Jurkat, Clone E6-1 (cell line): ENCODE measurements around a stretch of chr22.

GRCh38 chr22:45554063-45554511, 51.4 kb downstream of the FBLN1 start:
- RRBS = no CpG with 5 or more reads among the region's 16 CpGs

DNA sequence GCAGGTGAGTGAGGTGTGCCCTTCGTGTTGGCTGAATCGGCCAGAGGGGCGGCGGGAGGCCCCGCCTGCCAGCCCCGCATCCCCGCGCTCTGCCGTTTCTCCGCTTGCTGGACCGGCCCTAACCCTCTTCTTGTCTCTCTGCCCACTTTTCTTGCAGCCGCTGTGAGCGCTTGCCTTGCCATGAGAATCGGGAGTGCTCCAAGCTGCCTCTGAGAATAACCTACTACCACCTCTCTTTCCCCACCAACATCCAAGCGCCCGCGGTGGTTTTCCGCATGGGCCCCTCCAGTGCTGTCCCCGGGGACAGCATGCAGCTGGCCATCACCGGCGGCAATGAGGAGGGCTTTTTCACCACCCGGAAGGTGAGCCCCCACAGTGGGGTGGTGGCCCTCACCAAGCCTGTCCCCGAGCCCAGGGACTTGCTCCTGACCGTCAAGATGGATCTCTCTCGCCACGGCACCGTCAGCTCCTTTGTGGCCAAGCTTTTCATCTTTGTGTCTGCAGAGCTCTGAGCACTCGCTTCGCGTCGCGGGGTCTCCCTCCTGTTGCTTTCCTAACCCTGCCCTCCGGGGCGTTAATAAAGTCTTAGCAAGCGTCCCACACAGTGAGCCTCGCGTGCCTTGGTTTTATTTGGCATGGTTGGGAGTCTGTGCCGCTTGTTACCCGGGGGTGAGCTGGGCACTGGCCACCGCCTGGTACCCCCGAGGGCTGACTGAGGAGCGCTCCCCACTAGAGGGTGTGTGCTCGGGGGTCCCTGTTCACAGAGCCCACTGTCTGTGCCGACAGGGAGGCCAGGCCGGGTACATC, 60.3 kb downstream of the FBLN1 start:
- RRBS = 90% methylated on average over 5 of the region's 45 CpGs

DNA sequence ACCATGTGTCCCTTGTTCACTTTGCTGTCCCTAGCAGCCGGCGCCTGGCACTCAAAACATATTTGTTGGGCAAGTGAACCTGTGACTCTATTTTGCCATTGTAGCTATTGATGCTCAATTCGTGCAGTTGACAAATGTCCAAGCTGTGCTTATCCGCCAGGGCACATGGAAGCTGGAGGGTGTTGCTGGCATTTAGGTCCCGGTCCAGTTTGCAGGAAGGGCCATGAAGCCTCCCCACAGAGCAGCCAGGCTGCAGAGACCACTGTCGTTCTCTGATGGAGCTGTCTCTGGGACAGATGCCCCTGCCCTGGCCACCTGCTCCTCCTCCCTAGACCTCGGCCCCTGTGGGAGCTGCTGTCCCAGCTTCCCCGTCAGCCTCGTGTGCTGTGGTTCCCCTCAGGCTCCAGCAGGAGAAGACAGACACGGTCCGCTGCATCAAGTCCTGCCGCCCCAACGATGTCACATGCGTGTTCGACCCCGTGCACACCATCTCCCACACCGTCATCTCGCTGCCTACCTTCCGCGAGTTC, 71.5 kb downstream of the FBLN1 start:
- RRBS = no CpG with 5 or more reads among the region's 20 CpGs

- RRBS = no CpG with 5 or more reads among the region's 56 CpGs
These were observed 749 bp downstream of the ATXN10 start for GRCh38 chr22:45672196-45672969.

DNA sequence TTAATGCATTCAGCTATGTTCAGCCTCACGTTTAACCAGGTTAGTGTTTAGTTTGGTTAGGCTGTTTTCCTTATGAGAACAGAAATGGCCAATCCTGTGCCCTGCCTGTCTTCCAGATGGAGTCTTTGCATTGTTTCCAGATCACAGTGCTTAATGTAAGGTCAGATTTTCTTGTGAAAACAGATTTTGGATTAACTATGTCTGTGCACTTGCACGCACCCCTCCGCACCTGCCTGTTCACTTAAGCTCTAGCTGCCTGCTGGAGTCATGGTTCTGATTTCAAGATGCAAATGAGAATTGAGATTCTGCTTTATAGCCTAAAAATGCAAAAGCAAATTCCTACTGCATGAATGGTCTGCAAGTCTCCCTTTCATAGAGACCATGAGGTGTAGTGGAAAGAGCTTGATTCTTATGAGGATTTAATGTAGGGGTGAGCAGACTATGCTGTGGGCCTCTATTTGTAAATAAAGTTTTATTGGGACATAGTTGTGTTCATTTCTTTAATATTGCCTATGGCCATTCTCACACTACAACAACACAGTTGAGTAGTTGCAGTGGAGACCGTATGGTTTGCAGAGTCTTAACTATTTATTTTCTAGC, 106.0 kb downstream of the ATXN10 start:
- RRBS = no CpG with 5 or more reads among the region's 4 CpGs

DNA sequence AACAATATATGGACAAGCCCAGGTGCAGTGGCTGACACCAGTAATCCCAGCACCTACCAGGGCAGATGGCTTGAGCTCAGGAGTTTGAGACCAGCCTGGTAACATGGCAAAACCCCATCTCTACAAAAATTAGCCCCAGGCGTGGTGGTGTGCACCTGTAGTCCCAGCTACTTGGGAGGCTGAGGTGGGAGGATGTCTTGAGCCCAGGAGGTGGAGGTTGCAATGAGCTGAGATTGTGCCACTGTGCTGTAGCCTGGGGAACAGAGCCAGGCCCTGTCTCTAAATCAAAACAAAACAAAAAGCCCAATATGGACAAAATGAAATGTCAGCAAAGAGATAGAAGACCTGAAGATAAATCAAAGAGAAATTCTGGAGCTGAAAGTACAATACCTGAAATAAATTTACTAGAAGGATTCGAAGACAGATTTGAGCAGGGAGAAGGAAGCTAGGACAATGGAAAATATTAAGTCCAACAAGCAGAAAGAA, 151.1 kb downstream of the WNT7B start:
- RRBS = no CpG with 5 or more reads among the region's 2 CpGs

GRCh38 chr22:45887511-45888080, 89.4 kb downstream of the WNT7B start:
- RRBS = 21% methylated on average over 4 of the region's 15 CpGs

DNA sequence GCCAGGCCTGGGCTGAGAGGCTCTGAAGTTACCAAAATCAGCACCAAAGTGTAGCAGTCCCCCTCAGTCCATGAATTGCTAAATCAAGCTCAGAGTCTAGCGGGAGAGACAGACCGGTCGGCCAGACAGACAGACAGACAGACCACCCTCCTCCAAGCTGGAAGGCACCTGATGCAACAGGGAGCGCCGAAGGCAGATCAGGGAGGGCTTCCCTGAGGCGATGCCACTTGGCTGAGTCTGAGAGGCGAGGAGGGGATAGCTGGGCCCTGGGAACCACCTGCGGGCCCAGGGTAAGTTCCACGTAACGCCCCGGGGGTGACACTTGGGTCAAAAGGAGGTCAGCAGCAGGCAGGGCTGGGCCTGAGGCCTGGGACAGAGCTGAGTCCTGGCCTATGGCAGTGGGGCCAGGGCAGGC, 19.1 kb upstream of the WNT7B start:
- RRBS = no CpG with 5 or more reads among the region's 11 CpGs

DNA sequence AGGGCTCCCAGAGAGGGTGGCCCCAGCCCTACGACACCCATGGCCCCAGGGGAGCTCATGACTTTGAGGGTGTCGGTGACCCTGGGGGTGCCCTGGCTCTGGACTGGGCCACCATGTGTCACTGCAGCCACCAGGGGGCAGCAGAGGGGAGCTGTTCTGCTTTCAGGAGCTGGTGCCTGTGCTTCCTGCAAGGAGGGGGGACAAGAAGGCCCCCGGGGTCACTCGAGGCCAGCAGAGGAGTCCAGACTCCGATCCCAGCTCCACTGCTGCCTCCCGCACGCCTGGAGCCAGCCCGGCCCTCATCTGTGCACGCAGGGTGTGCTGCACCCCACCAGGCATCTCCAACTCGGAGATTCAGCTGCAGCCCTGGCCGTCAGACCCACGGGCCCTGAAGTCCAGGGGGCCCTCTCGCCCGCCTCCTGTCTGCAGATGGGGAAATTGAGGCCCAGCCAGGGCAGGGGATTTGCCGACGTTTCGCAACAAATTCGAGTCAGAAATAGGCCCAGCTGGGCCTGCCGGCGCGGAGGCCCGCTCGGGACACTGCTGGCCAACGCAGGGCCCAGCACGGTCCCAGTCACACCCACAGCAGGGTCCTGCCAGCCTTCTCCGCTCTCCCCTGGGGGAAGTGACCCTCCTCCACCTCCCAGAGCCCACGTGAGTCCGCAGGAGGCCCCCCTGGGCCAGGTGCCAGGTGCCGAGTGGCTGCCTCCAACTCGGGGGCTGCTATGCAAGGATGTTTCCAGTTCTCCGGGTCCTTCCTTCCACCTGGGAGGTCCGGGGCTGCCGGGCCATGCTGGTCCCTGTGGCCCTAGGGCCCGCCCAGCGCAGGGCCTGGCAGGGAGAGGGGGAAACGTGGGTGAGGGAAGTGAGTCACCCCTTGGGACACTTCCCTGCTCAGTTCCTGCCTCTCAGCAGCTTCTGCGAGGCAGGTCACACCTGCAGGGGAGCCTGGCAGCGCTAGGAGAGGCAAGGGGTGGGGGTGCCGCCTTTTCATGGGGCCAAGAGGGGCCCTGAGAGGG, 29.7 kb upstream of the WNT7B start:
- RRBS = 27% methylated on average over 7 of the region's 39 CpGs

DNA sequence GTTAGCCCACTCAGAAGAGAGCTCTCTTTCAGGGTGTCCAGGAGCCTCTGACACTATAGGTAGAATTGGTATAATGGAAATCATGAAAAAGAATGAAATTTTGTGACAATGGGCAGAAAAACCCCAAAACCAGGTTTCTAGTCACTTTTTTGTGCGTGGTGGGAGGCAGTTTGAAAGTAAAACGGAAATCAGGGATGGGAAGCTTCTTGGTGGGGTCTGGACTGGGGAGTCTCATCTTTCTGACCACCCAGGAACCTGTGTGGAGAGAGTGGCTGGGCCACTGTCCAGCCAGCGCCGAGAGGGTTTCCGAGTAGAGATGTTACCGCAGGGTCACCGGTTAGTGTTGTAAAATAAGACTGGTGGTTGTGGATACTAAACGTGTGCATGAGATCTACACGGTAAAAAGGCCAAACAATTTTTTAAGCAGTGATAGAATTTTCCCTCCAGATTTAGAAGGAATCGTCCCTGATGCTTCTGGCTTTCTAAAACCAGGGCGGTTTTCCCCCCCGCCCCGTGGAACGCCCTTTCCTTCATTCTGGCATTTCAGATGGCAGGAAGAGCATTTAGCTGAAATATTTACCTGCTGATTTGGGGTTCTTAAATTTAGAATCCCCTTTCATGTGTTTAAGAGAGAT, 72.7 kb upstream of the PPARA start:
- RRBS = no CpG with 5 or more reads among the region's 14 CpGs

DNA sequence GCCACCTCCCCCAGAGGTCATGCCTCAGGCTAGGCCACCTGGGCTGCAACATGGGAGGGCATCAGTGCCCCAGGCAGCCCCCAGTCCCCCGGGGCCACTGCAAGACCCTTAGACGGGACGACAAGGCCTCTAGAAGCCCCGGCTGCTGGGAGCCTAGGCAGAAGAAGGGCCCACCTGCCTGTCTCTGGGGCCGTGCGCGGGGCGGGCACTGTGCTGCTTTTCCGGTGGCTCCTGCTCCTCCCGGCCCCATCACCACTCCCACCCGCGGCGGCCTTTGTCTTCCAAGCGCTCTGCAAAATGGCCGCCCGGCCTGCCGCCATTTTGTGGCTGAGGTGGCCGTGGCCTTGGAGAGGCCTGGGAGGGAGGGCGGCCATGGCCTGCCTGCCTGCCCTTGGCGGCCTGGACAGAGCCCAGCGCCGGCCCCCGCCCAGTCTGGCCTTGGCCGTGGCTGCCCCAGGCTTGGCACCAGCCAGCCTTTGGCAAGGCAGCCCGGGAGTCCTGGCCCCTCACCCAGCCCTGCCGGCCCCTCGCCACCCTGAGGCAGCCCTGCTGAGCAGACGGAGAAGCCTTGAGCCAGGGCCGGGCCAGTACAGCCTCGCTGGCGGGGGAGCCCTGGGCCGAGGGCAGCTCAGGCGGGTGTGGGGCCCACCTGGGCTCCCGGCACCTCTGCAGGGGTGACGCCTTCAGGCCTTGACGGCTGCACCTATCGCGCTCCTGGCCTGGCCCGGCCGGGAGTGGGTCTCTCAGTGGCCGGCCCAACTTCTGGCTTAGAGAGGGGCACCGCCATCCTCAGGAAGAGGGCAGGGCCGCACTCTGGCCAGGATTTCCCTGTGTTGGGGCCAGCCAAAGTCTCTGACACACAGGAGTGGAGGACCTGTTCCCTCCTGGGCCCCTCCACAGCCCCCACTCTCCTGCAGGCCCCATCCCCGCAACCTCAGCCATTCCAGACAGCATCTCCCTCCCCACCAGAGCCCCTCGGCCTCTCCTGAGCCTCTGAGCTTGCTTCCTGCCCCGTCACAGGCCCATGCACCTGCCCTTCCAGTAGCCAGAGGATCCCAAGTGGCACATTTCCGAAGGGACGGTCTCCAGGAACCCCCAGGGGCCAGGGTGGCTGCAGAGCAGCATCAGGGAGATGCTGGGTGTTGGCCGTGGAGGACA, 45.9 kb upstream of the PPARA start:
- RRBS = 93% methylated on average over 16 of the region's 49 CpGs

DNA sequence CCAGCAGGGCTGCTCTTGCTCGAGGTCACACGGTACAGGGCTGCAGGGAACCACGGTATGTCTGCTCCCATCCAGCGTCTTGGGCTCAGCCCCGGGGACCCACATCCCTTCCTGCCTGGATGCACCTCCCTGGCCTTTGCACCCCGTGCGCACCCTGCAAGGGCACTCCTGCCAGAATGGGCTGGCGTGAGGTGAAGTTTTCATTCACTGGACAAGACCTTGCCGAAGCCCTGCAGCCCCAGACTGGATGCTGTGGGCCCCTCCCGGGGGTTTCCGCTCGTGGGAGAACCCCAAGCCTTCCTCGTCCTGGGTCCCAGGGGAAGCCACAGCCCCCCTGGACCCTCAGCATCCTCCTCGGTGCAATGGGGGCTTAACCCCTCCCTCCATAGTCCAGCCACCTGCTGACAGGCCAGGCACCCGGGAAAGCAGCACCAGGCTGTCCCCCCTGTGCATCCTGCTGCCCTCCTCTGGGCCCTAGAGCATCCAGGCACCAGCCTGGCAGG, 41.8 kb upstream of the PPARA start:
- RRBS = 93% methylated on average over 2 of the region's 15 CpGs

DNA sequence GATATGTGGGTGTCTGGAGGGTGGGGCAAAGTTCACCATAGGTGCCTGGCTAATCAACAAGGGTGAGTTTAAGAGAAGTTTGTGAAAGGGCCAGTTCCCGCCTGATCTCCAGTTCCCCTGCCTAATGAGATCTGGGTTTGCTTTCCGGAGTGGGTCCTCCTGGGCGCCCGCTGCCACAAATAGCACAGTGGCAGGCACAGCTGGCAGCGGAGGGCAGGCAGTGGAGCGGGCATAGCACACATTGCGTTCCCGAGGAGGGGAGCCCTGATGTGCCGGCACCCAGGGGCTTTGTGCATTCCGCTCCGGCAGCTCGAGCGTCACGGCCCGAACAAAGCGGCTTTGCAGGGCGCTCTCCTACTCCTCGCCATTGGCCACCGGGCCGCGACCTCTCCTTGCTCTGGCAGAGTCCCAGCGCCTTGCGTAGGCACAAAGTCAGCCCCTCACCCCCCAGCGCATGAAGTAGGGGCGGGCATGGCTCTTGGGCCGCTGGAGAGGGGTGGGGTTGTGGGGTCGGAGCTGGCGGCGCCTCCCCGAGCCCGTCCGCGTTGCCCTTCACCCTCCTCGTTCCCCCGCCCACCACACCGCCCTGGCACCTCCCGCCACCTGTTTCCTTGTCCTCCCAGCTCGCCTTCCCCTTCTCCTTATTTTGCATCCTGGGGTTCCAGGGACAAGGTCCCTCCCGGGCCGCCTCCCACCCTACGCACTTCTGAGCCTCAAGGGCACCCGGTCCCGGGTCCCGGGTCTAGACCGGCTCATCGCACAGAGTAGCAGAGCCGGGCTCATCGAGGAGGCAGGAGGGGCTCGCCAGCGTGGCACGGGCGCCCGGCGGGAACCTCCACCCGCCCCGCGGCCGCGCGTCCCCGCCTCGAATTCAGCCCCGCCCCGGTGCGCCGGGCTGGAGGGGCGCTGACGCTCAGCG, 787 bp upstream of the PPARA start:
- RRBS = 7% methylated on average over 35 of the region's 69 CpGs

DNA sequence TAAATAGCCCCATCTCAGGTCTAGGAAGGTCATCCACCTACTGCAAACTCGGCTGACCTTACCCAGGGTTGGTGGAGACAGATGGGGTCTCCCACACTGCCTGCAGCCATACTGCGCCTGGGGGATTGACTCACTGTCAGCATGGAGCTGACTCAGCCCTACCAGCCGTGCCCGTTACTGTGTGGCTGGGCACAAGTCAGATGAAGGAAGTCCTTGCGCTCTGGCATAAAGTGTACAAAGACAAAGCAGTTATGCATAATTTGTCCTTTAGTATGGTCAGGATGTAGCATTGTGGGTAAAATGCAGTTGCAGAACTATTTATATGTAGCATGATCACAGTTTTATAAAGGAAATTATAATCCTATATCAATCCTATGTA, 16.7 kb downstream of the CDPF1 start:
- RRBS = no CpG with 5 or more reads among the region's 5 CpGs

DNA sequence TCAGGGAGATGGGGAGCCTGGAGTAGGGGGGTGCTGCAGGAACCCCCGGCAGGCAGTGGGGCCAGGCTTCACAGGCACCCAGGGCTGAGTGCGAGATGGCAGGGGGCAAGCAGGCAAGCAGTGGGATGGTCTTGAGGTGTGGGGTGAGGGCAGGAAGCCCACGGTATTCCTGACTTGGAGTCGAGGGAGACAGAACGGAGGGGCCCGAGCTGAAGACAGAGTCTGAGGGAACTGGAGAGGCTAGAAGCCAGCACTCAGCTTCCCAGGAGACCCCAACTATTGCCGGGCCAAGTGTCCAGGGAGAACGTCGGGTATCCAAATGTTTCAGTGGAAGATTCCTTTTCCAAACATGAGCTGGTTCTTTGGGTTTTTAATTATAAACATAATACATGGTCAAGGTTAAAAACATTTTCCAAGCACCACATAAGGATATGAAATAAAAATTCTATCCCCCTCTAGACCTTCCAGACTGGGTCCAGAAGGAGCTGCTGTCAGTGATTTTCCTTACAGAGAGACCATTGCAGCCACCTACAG, 5.9 kb downstream of the CDPF1 start:
- RRBS = no CpG with 5 or more reads among the region's 9 CpGs

- RRBS = 97% methylated on average over 6 of the region's 115 CpGs
These were observed 528 bp downstream of the PKDREJ start for GRCh38 chr22:46262389-46263240.

DNA sequence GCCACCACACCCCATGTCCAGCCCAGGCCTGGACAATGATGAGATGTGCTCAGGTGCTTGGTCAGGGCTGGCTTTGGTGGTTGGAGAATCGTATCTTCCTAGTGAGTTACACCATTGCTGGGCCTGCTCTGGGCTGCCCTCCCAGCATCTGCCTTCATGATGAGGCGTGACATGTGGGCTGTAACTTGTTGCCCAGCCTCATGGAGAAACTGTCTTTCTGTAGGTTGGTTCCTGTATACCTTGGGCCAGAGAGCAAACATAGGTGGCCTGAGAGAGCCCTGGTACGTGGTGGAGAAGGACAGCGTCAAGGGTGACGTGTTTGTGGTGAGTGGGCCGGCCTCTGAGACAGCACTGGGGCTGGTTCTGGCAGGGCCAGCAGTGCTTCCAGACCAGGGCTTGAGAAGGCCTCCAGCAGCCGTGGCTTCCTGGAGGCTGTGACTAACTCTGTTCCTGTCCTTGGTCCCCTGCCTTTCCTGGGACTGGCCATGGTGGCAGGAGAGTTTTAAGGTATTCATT, 18.1 kb downstream of the TRMU start:
- RRBS = no CpG with 5 or more reads among the region's 7 CpGs

- RRBS = no CpG with 5 or more reads among the region's 5 CpGs
These were observed 42.2 kb downstream of the TRMU start for GRCh38 chr22:46377772-46377974.

DNA sequence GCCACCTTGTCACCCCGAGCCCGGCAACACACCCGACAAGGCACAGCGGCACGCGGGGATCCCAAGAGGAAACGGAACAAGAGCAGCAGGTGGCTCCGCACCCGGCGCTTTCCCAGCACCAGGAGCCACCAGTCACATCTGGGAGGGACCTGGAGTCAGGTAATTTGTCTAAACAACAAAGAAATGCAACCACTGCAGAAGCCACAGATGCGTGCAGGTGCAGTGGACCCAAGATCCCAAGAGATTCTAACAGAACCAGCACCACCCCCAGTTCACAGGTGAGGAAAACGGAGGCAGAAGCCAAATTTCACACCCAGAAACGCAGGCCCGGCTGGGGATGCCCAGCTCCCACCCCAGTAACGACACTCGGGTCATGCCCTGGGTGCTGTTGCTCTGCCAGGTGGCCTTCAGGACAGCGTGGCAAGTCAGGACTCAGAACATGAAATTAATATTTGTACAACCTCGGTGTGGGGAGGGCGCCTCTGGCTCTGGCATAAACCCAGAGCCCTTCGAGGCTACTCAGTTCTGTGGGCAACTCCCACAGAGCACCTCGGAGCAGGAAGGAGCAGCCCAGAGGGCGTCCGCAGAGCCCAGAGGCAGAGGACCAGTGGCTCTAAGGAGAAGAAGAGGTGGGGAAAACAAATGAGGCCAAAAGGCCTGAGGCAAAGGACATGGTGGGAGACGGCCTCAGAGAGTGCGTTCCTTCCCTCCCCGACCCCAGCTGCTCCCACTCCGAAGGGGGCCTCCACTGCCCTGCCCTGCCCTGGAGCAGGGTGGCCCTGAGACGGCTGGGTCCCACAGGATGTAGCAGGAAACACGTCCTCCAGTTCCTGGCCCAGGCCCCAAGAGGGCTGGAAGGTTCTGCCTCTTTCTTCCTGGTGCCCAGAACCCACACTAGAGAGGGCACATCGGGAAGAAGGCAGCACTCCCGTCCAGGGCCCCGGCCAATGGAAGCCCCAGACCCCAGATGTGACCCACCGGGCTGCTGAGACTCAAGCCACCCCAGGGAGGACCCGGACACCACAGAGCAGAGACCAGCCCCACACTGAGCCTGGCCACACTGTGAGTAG, 71.5 kb downstream of the CELSR1 start:
- RRBS = 85% methylated on average over 10 of the region's 34 CpGs

- RRBS = no CpG with 5 or more reads among the region's 17 CpGs
These were observed 38.5 kb upstream of the GRAMD4 start for GRCh38 chr22:46581505-46582353.